Neutrophil (primary cell): ENCODE measurements around the genes IMPDH1 and SMO.

DNA sequence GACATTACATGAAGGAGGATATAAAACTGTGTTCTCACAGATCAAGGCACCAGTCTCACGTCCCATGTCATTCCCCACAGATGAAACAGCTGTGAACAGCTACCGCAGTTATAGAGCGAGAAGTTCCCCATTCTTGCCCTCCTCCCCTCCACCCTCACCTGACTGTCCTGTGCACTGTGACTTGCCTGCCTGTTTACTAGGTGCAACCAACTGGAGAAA is 141.6 kb downstream of the SND1 start:
- PRO-cap, result no peak

DNA sequence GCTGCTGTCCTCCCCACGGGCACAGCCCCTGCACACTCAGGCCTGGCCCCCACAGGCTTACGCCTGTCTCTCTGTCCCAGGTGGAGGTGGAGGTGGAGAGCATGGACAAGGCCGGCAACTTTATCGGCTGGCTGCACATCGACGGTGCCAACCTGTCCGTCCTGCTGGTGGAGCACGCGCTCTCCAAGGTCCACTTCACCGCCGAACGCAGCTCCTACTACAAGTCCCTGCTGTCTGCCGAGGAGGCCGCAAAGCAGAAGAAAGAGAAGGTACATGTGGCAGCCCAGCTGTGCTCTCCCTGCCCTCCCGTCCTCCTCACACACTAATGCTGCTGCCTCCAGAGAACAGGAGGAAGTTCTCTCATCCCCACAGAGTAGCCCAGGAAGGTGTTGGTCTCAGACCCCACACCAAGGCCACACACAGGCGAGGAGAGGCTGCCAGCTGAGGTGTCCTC is 43.2 kb upstream of the LRRC4 start:
- PRO-cap, result no peak

DNA sequence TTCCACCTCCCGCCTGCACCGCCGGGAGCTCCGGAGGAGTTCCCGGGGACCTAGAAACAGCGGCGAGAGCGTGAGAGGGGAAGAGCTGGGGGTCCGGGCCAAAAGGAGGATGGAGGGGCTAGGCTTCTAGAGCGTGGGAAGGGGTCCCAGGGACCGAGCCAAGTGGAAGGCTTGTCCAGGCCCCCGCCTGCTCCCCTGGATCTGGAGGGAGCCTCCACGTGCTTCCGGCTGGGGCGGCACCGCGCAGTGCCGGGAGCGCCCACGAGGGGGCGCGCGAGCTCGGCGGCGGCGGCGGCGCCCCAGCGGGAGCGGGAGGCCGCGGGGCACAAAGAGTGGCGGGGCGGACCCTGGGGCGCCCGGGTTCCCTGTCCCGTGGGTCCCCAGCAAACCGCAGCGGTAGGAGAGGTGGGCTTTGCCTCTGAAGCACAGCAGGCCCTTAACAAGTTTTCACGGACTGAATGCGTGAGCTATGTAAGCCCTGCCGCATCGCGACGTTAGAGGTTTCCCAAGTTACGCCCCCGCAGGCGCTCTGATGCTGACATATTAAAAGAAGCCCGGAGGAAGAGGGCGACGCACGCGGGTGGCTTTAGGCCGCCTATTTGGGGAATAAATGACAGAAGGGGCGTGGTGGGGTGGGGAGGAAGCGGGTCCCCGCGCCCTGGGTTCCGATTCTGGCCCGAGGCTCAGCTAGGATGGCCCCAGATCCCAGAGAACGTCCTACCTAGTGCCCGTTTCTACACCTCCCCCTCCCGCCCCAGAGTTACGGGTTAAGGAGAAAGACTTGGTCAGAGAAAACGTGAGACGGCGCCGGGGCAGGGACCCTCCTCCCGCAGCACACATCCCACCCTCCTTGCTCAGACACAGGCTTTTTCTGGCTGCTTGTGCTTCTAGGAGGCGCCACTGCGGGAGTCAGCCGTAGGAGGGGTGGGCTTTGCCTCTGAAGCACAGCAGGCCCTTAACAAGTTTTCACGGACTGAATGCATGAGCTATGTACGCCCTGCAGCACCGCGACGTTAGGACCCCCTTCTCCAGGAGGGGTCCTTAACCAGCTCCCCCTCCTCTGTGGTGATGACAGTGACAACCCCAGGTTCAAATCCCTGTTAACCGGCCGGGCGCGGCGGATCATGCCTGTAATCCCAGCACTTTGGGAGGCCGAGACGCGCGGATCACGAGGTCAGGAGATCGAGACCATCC is 104.7 kb upstream of the LRRC4 start:
- PRO-cap, result no peak

DNA sequence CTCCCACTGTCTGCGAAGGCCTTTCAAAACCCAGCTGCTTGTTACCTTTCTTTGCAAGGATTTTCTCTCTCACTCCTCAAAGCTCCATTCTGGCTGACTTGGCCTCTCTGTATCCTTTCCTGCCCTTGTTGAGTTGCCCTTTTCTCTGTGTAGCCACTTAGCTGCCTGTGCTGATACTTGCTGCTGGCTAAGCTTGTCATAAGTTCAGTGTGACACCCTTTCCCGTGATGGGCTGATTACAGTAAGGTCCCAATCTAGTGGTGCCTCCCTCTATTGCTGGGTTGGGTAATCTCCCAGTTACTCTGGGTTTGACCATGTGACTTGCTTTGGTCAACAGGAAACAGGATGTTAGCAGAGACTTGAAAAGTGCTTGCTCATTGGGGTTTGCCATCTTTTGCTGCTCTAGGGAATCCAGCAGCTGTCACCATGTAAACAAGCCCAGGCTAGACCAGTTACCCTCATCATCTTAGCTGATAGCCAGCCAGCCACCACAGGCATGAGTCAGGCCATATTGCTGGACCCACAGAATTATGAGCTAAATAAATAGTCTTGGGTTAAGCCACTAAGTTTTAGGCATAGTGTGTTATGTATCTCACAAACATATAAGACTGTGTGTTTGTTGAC is 4.2 kb upstream of the LEP start:
- PRO-cap, result unidirectional peak, minus-strand start at position 118 of the sequence

DNA sequence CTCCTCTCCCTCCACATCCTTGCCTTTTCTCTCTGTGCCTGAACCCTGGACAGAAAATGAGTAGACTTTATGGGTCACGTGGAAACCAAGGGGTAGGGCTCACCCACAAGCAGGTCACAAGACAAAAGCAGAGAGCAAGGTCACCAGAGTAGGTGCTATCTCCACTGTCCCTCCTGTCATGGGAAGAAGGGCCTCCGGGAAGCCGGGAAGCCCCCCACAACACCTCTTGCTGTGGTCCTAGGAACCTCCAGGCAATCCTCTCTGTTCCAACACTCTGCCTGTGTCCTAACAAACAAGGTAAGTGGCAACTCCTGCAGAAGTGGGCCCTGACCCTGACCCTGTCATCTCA is 23.9 kb downstream of the LEP start:
- PRO-cap, result no peak

- PRO-cap, result no peak
These were observed 8.1 kb downstream of the RBM28 start for GRCh38 chr7:128335355-128336164.

GRCh38 chr7:128338483-128339064 is 5.1 kb downstream of the RBM28 start:
- PRO-cap, result no peak

DNA sequence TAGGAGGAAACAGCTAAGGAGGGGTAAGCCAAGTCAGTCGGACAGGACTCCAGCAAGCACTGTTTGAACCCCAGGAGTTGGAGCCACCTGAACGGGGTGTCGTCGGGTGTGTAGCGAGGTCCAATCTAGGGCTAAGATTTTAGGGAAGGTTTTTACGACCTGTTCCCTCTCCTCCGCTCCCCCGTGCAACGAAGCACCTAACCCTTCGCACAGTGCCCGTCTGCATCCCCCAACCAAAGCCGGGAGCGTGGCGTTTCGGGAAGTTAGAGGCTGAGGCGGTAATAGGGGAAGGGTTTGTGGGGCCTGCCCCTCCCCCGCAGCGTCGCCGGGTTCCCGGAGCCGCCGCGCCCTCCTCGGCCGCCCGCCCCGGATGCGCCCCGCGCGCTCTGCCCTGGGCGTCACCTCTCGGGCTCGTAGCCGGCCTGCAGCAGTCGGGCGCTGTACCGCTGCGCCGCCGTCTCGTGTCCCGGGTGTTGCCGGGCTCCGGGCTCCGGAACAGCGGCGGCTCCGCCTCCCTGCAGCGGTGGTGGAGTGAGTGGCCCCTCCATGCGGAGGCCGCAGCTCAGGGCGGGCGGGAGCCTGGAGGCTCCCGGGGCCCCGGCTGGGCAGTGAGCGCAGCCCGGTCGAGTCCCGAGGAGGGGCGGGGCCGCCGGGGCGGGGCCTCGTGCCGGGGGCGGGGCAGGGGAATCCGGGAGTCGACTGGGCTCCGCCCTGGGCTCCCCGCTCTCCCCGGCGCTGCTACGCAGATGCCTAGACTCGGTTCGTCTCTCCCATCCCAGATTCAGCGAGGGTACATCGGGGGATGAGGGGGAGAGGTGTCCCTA is at the start of gene IMPDH1:
Gene IMPDH1 (minus strand): TSS at position 629 of the 824 bp plus-strand sequence.
- PRO-cap, result bidirectional peak, plus-strand start at position 427 of the sequence, minus-strand start at position 235 of the sequence

- PRO-cap, result no peak
These were observed 21.4 kb upstream of the IMPDH1 start for GRCh38 chr7:128431180-128431600.

GRCh38 chr7:128645676-128646073 is 26.4 kb upstream of the GARIN1A start:
- PRO-cap, result no peak

DNA sequence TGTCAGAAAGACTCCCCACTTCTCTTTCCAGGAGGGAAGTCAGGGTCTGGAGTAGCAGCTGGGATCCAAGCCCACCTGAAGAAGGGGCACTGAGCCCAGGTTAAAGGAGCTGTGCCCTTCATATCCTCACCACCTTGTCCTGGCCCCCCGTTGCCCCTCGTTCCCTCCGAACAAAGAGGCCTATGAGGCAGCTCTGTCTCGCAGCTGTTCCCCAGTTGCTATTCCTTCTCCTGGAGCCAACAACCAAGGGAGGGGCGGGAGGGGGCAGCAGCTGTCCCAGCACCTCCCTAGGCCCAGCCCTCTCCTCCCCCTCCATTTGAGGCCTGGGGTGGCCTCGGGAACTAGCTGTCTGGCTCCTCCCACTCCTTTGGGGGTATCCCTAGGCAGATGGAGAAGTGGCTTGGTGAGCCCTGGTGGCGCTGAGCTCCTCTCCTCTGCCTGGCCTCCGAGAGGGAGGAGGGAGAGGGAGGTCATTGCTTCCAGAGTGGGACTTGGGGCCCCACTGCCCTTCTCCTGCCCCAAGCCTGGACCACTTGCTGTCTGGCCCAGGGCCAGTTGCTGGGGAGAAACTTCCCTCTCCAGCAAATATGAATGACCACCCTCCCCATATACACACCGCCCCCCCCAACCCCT is 2.9 kb downstream of the FLNC start:
- PRO-cap, result no peak

GRCh38 chr7:128840407-128841018 is 10.3 kb downstream of the FLNC start:
- PRO-cap, result no peak

GRCh38 chr7:128841788-128842493 is 11.7 kb downstream of the FLNC start:
- PRO-cap, result no peak

GRCh38 chr7:128883578-128884652 is 17.8 kb downstream of the ATP6V1FNB start:
- PRO-cap, result no peak

DNA sequence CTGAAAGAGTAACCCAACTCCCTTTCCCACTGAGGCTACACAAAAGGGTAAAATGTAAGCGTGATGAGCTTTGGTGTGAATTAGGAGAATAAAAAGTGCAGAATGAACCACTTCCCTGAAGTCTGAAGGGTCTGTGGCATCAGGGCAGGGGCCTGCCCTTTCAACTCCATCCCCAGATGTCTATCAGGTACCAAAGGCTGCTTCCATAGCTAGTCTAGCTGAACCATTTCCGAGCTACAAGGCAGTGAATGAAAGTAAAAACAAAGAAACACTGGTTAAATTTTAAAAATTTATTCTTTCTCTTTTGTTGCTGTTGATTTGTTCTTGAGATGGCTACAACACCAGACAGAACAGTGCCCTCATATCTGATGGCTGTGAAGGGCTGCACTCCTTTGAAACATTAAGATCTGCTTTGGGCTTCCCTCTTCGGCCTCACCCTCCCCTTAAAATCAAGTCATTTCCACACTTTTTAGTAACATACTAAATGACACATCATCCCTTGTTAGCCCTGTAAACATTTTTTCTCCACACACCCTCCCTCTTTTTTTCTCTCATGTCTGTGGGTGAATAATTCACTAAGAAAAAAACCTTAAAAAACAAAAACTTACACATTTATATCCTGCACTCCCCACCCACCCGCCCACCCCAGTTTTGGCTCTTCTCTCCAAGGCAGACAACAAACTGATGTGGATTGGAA is 16.3 kb downstream of the IRF5 start:
- PRO-cap, result no peak

DNA sequence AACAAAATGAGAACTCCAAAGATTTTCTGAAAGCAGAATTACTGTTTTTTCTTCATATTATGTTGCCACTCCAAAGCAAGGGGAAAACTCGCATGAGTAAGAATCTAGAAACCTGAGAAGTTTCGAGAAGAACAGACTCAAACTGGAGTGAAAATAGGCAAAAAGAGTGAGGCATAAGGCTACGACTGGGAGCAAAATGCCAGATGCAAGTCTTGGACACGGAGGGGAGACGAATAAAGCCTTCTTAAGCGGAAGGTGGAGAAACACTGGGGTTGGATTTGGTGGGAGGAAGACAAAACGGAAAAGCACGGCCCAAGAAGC is 911 bp downstream of the TNPO3 start:
- PRO-cap, result no peak

DNA sequence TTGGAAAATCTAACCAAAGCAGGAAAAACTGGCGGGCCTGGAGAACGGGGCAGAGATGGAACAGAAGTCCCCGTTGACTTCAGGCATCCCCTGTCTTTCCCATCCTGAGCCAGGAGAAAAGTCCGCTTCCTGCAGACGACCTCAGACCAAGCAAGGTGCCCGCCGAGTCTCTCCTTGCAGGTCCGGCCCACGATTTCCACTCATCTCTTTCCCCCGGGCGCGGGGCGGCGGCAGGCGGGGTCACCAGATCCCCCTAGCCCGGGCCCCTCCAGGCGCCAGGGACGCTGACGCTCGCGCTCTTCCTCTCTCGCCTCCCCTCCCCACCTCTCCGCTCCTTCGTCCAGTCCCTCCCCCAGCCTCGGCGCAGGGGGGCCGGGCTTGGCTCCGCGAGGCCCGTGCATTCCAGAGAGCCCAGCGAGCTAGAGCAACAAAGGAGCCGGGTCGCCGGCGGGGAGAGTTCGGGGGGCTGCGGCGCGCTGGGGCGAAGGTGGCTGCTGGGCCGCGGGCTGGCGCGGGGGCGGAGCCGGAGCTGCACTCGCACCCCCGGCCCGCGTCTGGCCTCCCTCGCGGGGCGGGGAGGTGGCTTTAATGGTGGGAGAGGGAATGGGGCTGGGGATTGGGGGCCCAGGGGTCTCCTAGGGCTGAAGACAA is at the start of gene SMO:
Gene SMO (plus strand): TSS at position 400 of the 651 bp plus-strand sequence.
- PRO-cap, result no peak

DNA sequence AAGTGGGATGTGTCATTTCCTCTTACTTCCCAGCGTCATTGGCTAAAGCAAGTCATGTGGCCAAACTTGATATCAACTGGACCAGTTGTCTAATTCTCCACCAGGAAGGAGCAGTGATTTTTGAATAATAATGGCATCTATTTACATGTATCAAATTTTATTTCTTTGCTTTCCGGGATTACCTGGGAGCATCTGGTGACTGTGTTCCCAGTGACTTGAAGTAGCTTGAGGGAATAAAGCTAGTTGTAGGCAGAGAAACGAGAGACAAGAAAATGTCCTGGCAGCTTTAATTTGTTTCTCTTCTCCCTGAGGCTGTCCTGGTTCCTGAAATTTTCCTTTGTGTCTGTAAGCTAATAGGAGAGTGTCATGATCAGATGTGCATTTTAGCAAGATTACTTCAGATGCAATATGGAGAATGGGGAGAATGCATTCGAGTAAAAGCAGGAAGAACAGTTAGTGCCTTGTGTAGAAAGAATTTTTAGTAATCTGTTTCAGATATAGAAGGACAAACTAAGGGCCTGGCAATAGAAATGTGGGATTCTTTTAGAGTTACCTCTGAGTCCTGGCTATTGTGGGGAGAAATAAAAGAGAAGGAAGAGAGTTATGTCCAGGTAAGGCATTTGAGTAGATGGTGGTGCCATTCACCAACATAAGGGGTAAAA is 38.6 kb downstream of the AHCYL2 start:
- PRO-cap, result no peak

DNA sequence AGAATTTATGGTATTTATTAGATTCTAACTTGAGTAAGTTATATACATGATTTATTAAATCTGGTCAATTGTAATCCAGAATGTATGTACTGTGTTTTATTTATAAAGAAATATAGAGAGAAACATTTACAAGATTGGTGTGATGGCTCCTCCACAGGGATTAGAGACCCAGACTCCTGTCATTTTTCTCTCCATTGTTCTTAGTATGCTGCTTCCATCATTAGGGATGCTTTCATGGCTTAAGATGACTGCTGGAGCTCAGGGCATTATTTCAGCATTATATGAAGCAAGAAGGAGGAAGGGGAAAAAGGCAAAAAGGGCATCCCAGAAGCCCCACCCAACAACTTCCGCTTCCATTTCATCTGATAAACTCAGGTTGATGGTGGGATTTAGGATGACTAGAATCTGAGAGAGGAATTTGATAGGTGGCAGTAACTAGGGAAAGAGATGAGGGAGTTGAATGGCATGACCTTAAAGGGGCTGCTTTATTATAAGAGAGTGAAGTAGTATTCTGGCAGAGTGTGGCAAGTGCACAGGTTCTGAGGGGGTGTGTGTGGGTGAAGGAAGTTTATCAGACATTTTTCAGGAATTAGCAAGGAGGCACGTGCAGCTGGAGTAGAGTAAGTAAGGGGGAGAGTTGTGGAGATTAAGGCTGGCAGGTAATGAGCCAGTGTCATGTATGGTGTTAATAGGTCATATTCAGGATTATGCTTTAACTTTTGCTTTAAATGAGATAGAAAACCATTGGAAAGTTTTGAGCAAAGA is 40.3 kb downstream of the AHCYL2 start:
- PRO-cap, result no peak

GRCh38 chr7:129310057-129310573 is 85.3 kb downstream of the AHCYL2 start:
- PRO-cap, result no peak